Smooth muscle cell (in vitro differentiated cells): ENCODE measurements around the genes ARL11 and SPRYD7.

GRCh38 chr13:48316889-48317811 lies 13.6 kb downstream of the RB1 start:
- RAMPAGE, long total RNA = no peak

DNA sequence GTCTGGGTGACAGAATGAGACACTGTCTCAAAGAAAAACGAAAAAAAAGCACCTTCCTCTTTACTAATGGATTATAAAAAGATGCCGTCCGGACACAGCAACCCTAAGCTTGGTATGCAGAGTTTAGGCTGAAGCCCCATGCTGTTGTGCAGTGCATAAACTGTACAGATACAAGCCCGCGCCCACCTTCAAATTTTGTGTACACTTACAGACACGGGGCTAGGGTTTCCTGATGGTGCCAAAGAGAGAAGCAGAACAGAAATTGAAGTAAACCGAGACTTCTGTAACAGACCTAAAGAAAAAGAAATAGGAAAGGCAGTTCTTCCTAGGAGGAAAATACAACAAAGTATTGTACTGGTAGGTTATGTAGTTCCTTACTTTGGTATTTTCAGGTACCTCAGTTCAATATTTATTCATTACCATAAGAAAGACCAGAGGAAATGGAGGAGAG lies 8.9 kb downstream of the LPAR6 start:
- RAMPAGE, long total RNA = no peak

- RAMPAGE, long total RNA = no peak
Observed at GRCh38 chr13:48446505-48447028, 33.7 kb upstream of the LPAR6 start.

DNA sequence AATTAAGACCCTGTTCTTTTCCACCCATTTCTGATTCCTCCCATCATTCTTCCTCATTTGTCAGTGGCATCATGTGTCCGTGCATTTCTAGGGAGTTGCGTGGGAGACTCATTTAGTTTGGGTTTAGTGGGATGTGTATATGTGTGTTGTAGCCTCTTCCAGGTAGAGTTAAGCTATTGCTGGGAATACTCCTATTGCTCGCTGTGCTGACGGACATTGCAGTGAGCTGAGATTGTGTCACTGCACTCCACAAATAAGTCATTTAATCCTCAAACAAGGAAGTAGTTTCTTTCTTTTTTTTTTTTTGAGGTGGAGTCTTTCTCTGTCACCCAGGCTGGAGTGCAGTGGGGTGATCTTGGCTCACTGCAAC lies 42.2 kb upstream of the RCBTB2 start:
- RAMPAGE, long total RNA = no peak

GRCh38 chr13:48581084-48581353 lies 48.1 kb upstream of the RCBTB2 start:
- RAMPAGE, long total RNA = no peak

GRCh38 chr13:48775959-48776375 lies 122.2 kb downstream of the CYSLTR2 start:
- RAMPAGE, long total RNA = no peak

- RAMPAGE, long total RNA = no peak
Observed at GRCh38 chr13:49109862-49110445, 110.2 kb upstream of the MLNR start.

DNA sequence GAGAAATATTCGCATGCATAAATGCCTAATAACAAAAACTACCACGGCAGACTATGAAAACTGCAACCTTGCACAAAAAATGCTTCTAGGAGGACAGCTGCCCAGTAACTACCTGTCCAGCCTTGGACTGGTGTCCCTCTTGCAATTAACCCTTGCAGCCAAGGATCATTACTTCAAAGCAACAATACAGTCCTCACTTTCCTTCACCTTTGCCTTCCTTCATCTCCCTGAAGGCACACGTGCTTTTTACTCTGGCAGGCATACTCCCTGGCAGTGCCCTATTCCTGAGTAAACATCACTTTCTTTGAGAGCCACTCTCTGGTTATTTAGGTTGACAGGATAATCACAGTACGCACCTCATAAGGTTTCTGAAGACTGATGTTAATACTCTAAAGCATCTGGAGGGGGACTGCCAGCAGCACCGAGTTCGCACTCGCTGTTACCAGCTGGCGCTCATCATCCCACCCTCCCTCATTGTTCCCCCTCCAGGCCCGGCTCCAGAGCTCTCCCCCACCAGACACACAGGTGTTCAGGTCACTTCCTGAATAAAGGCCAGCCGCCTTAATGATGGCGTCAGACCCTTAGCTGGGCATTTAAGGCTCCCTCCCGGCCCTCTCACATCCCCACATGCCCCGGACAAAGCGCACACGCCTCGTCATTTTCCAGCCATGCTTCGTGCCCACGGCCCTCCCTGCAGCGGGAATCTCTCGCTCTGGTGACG lies 57.3 kb downstream of the CDADC1 start:
- RAMPAGE, long total RNA = no peak

DNA sequence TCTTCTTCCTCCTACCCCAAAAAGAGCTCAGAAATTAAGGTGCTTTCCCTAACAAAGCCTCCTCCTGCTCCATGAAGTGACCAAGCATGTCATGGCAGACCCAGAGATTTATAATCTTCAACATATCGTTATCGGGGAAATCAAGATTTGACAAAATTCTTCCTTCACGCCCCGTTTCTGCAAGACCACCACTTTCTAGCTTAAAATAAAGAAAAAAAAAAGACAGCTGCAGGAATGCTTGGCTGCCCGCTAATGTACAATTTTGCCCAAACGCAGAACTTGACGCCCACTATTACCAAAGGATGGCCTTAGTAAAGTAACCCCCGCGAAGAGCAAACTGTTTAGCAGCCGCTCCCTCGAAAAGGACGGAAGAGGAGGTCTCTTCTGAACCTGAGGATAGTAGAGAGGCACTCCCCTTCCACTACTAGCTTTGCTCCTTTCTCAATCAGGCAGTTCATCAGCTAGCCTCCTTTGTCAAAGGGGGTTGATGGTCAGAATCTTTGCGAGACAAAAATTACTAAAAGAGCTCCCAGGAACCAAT lies 665 bp downstream of the CAB39L start:
- RAMPAGE, long total RNA = no peak

DNA sequence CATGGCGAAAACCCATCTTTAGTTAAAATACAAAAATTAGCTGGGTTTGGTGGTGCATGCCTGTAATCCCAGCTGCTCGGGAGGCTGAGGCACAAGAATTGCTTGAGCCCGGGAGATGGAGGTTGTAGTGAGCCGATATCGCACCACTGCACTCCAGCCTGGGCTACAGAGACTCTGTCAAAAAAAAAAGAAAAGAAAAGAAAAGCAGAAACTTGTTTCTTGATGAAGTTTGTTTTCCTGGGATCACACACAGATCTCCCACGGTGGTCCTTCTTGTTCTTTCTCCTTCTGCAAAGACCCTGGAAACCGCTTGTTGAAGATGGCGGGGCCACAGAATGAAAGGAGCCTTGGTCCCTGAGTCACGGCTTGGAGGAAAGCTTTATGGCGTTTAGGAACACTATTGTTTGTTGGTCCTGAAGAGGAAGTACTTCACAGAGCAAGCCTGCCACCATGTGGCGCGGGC lies 21.5 kb upstream of the RCBTB1 start:
- RAMPAGE, long total RNA = no peak

GRCh38 chr13:49628152-49628727 lies at the start of gene ARL11:
ARL11 (plus strand) TSS chr13:49628507.
- RAMPAGE, long total RNA = no peak

DNA sequence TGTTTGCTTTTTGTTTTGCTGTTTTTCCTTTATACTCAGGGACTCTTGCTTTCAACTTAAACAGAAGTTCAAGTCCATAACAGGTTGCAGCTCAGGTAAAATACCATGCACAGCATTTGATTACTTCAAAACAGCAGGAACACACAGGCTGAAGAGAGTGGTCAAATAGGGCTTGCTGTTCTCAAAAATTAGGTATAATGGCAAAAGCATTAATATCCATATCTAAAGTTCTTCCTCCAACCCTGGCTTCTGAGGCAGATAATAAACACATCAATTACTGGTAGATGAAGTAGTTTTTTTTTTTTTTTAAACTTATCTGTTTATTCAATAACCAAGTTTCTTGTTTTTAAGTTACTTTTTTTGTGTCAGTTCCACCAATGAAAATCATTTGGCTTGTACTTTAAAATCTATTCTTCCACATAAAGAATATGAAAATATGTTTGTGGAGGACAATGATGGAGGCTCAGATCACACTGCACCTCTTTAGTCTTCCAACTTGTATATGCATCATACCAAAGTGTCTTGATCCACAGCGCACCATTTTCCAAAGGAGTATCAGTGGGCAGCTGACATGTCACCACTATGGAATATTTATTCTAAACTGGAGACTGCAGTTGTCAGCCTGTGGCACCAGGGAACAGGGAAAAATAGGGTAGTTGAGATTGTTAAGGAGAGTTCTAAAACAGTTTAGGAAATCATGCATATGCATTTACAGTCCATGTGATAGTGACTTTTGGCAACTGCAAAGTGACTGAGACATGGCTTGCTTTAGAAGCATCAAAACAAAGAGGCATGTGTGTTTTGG lies 9.8 kb upstream of the EBPL start:
- RAMPAGE, long total RNA = no peak

DNA sequence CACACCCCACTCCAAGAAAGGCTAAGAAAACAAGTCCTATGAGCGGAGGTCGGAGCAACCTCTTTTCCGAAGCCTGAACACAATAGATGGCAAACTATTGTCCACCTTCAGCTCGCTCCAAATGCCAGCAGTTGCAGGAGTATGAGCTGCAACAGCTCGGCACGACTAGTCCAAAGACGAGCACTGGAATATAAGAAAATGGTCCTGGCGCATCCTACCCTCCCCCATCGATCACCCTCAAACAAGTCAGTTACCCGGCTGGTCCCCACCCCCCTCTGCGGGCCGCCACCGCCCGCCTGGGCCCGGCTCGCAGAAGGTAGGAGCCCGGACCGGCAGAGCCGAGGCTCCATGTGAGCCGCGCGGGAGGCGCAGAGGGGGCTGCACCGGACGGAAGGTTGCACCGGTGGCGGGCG lies 829 bp downstream of the KPNA3 start:
- RAMPAGE, long total RNA = no peak

- RAMPAGE, long total RNA = no peak
Observed at GRCh38 chr13:49936054-49937058, at the start of gene SPRYD7. SPRYD7 (minus strand) TSS chr13:49936340.

GRCh38 chr13:50080066-50080392 lies 64.8 kb downstream of the KCNRG start:
- RAMPAGE, long total RNA = no peak

DNA sequence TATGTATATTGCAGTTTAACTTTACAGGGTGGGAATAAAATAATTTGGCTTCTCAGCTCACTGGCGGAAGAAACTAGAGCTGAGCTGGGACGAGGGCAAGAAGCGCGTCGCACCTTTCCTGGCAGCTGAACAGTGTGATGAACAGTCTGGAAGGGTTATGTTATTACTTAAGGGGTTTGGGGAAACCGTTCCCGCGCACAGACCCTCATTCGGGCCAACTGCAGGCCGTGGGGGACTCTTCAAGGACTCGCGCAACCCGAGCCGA lies 111.3 kb downstream of the KCNRG start:
- RAMPAGE, long total RNA = no peak

GRCh38 chr13:50185641-50186216 lies 170.5 kb downstream of the KCNRG start:
- RAMPAGE, long total RNA = start-site peak on the plus strand at chr13:50185784-50185953, 19 and 18 reads in 2 replicates

GRCh38 chr13:50365330-50366683 lies 350.6 kb downstream of the KCNRG start:
- RAMPAGE, long total RNA = no peak

DNA sequence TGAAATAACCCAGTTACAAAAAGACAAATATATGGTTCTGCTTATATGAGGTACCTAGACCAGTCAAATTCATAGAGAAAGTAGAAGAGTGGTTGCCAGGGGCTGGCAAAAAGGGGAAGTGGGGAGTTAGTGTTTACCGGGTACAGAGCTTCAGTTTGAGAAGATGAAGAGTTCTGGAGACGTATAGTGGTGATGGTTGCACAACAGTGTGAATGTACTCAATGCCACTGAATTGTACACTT lies 355.1 kb downstream of the KCNRG start:
- RAMPAGE, long total RNA = no peak

GRCh38 chr13:50635231-50636074 lies 208.0 kb downstream of the DLEU7 start:
- RAMPAGE, long total RNA = no peak